CMK (cell line): ENCODE data around the gene GYPC.

DNA sequence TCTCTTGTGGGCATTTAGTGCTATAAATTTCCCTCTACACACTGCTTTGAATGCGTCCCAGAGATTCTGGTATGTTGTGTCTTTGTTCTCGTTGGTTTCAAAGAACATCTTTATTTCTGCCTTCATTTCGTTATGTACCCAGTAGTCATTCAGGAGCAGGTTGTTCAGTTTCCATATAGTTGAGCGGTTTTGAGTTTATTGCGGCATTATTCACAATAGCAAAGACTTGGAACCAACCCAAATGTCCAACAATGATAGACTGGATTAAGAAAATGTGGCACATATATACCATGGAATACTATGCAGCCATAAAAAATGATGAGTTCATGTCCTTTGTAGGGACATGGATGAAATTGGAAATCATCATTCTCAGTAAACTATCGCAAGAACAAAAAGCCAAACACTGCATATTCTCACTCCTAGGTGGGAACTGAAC is 154.5 kb upstream of the TFCP2L1 start:
- RRBS: no CpG with 5 or more reads among the region's 6 CpGs

GRCh38 chr2:121469590-121470376 is 179.5 kb downstream of the CLASP1 start:
- RRBS: no CpG with 5 or more reads among the region's 11 CpGs

- RRBS: no CpG with 5 or more reads among the region's 7 CpGs
Observed at GRCh38 chr2:121605616-121606266, 43.5 kb downstream of the CLASP1 start.

DNA sequence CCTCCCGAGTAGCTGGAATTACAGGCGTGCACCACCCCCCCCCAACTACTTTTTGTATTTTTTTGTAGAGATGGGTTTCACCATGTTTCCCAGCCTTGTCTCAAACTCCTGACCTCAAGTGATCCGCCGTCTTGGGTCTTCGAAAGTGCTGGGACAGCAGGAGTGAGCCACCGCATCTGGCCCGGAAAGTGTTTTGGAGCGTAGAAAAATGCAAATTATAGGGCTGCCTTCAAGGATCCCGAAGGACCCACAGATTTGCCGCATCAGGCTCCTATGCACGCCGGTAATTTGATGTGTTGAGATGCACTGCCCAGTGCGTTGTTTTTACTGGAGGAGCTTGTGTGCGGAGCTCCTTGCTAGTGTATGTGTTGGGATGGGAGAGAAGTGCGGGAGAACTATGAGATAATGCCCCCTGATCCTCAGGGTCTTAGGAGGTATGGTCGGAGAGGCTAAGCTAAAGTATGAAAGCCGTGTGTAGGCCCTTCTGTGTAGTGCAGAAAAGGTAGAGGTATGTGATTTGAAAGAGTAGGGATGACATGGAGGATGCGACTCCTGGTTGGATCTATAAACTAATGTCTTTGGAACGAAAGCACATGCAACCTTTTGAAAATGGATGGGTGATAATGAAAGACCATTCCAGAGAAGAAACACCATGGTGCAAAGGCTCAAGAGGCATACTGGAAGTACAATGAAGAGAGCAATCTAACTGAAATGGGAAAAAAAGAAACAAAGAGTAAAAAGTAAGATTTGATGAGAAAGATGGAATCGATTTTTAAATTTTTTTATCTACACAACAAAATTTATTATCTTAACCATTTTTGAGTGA is 1.4 kb upstream of the CLASP1 start:
- RRBS: under 1% methylated on average over 5 of the region's 20 CpGs

DNA sequence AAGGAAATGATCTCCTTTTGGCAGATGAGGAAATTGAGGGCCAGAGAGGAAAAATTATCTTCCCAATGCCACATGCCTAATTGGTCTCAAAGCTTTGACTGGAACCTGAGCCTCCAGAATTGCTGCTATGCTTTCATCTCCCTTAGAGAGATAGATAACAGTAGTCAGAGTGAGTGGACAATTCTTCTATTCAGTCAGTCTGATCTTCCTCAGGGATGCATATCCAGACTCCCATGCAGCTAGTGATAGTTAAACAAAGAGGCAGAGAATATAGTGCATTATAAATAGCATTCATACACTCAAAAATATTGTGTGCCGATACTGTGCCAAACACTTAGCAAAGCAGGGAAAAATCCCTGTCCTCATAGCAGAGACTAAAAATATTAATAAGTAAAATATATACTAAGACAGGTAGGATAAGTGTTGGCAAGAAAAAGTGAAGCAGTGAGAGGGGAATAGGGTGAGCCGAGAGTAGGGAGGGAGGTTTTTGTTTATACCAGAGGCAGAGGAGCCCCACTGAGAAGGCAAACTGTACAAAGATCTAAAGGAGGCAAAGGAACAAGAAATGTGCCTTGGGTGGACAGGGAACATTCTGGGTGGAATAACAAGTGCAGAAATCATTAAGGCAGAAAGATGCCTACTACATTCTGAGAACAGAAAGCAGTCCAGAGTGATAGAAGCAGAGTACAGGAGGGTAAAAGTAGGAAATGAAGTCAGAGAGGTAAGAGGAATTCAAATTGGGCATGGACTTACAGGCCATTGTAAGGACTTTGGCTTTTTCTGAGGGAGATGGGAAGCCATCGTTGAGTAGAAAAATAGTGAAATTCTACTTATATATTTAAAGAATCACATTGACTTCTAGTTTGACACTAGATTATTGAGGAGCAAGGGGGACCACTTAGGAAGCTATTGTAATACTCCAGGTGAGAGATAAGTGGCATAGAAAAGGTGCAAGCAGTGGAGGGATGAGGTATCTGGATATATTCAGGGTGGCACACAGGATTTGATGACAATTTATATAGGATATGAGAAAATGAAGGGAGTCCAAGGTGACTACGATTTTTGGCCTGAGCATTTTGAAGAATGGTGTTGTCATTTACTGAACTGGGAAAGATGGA is 4.2 kb upstream of the CLASP1 start:
- RRBS: no CpG with 5 or more reads among the region's 4 CpGs

GRCh38 chr2:121699315-121700404 is 37.0 kb downstream of the NIFK start:
- RRBS: no CpG with 5 or more reads among the region's 20 CpGs

DNA sequence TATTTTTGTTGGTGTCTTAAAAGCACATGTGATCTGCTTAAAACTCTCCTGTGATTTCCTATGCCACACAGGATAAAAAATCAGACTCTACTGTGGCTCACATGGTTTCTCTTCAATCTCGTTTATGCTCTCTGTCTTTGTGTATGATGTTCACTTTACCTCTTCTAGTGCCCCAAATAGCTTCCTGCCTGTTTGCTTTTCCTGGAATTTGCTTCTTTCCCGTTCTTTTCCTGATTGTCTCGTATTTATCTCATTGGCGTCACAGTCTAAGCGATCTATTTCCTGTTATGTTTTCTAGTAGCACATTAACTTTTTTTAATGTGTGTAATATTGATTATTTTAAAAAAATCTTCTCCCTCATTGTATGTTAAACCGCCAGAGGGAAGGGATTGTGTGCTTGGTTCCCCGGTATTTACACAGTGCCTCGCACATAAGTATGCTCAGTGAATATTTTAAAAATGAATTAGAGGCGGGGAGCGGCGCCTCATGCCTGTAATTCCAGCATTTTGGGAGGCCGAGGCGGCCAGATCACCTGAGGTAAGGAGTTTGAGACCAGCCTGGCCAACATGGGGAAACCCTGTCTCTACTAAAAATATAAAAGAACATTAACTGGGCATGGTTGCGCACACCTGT is 820 bp downstream of the TSN start:
- RRBS: no CpG with 5 or more reads among the region's 14 CpGs

DNA sequence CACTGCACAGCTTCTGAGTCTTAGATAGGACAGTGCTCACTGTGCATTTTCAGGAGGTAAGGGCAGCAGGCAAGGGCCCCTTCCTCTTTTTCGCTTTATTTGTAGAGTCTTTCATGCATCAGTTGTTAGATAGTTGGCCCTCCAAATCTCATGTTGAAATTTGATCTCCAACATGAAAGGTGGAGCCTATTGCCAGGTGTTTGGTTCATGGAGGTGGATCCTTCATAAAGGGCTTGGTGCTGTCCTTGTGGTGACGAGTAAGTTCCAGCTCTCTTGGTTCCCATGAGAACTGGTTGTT is 48.1 kb downstream of the TSN start:
- RRBS: no CpG with 5 or more reads among the region's 2 CpGs

DNA sequence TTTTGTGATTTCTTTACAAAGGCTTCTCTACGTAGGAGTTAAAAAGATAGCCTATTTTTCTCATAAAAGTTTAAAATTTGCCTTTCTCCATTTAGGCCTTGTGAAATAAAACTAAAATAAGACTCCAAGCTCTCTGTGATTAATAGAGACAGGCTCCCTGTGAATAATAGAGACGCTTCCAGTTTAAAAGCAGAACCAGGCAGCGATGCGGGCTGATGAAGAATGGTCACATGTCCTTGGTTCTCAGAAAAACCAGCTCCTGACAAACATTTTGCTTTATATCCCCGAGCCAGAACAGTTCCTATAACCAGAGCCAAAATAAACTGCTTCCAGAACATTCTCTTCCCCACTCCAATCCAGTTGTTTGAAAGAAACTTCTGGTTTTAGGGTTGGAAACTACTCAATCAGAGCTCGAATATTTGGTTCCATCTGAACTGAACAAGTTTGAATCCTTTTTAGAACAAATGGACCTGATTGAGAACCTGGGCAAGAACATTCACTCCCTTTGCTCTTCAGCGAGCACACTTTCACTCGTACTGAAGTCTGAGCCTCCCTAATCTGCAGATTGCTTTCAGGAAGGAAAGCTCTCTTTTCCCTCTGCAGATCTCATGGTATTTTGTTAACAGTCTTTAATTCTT is 213.7 kb downstream of the TSN start:
- RRBS: no CpG with 5 or more reads among the region's 8 CpGs

DNA sequence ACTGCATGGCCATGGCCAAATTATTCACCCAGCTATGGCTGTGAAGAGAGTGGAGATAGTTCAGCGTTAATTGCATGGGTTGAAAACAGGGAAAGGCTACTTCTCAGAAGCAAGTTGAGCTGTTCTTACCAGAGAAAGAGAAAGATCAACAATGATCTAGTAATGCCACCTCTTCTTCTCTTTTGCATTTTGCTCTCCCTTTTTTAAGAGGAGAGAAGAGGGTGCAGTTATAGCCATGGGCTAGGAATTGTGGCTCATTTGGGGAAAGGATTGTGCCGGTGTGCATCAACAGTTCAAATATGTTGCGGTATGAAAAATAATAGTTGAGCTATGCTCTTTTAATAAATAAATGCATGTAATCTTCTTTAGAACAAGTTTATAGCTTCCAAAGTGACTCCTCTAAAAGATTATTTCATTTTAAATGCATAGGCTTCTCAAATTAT is 851.2 kb downstream of the CNTNAP5 start:
- RRBS: no CpG with 5 or more reads among the region's 3 CpGs

DNA sequence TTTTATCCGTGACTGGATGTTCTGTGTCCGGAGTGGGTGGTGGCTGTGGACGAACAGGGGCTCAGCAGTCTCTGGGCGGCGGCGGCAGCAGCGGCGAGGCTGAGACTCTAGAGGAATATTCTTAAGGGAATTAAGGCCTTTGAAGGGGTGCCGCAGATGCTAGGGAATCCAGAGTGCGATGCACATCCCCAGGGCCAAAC is 97.9 kb upstream of the GYPC start:
- RRBS: no CpG with 5 or more reads among the region's 10 CpGs

DNA sequence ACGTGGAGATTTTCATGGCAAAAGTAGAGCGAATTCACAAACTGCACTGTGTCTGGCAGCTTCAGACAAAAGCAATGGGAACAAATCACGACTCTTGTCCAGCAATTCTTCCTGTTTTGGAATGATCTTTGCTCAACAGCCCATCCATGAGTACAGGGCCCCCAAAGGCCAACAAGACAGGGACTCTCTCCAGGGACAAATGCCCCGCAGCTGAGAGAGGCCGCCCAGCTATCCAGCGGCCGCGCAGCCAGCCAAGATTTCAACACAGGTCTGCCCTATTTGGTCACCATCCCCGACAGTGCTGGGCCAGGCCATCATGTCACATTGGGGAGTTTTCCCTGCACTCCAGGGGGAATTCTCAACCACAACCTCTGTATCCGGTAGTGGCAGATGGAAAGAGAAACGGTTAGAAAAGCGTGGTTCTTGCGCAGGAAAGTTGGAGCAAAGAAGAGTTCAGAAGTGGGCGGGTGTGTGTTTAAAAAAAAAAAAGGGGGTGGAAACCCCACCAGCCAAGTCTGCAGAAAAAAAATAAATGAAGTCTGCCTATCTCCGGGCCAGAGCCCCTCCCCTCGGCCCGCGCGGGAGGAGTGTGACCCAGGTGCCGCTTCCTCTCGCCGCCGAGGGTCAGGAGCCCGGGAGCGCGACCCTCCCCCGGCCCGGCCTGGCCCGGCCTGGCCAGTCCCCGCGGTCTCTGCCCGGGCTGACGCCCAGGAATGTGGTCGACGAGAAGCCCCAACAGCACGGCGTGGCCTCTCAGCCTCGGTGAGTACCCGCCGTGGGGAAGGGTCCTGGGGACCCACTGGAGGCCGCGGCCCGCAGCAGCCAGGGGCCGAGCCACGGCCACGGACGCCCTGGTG is at the start of gene GYPC:
Gene GYPC, plus strand, starts transcription at position 608 of the 857 bp plus-strand sequence.
- RRBS: 2% methylated on average over 10 of the region's 47 CpGs

DNA sequence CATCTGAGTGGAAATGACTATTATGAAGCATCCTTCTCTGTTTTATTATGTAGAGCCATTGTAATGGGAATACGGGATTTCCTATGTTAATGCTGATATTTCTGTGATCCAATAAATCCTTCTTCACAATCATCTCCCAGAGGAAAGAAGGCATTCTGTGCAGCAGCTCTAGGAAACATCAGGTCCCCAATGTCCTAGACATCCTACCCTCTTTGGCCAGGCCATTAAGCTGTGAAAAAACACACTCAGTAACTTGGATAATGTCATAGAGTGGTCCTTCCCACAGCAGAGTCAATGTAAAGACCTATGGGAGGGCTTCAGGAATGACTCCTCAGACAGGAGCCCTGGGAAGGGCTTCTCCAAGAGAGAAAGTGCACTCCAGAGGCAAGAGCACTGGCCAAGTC is 32.9 kb downstream of the GYPC start:
- RRBS: no CpG with 5 or more reads among the region's 1 CpG

DNA sequence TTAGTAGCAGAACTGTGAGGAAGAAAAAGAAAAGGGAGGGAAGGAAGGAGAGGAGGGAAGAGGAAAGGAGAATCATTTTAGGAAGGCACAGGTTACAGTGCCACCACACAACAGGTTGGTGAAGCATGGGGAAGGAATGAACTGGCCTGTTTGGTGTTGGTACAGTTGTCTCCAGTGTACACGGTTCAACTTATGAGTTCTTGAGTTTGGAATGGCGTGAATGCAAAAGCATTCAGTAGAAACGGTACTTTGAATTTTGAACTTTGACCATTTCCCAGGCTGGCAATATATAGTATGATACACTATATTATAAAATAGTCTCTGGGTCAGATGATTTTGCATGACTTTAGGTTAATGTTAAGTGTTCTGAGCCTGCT is 39.4 kb downstream of the GYPC start:
- RRBS: no CpG with 5 or more reads among the region's 3 CpGs

- RRBS: no CpG with 5 or more reads among the region's 21 CpGs
Observed at GRCh38 chr2:127053742-127054304, 53.1 kb downstream of the BIN1 start.

GRCh38 chr2:127054305-127054974 is 52.5 kb downstream of the BIN1 start:
- RRBS: no CpG with 5 or more reads among the region's 20 CpGs

DNA sequence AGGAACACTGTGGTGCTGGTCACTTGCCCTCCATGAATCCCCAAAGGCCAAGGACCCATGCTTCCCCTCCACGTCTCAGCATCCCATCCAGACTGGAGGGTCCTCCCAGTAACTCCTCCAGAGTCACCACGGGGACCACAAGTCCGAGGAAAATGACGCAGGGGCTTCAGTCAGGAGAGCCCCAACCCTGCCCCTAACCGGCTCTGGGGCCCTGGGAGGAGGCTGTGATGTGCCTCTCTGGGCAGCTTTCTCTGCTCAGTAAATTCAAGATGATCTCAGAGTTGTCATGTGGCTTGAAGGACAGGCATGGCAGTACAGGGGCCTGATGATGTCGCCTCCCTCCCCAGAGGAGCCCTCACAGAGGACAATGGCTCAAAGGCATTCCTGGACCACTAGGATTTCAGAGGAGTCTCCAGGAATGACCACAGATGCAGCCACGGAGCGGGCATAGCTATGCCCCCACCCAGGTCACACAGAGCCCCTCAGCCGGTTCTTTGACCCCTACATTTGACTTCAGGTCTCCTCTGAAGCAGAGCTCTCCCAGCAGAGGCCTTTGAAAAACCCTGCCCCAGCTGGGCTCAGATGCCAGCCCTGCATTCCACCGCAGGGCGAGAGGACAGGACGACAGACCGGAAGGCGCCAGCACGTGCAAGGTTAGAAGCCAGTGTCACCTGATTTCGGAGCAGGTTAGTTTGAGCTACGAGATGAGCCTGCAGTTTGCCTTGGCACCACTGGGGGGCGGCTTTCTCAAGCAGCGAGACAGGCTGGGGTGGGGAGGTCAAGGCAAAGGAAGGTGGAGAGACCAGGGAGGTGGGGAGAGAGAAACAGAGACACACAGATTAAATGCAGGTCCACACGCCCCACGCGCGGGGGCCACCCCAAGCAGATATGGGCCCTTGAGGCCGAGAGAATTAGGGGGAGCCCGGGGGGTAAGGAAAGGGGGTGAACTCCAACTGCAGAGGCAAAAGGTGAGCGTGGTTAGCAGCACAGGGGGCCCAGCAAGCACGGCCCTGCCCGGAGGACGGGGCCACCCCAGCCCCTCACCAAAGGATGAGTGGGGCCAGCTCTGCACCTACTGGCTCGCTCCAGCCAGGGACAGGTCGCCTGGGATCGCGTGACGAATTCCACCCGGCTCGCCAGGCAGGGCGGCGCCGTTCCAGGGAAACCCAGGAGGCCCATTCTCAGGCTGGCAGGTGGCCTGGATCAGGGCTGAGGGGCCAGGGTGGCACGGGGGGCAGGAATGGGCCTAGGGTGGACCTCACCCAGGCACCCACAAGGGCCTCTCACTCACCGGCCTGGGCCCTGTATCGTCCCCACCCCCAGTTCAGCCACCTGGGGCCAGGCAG is 39.0 kb downstream of the BIN1 start:
- RRBS: 95% methylated on average over 4 of the region's 42 CpGs

DNA sequence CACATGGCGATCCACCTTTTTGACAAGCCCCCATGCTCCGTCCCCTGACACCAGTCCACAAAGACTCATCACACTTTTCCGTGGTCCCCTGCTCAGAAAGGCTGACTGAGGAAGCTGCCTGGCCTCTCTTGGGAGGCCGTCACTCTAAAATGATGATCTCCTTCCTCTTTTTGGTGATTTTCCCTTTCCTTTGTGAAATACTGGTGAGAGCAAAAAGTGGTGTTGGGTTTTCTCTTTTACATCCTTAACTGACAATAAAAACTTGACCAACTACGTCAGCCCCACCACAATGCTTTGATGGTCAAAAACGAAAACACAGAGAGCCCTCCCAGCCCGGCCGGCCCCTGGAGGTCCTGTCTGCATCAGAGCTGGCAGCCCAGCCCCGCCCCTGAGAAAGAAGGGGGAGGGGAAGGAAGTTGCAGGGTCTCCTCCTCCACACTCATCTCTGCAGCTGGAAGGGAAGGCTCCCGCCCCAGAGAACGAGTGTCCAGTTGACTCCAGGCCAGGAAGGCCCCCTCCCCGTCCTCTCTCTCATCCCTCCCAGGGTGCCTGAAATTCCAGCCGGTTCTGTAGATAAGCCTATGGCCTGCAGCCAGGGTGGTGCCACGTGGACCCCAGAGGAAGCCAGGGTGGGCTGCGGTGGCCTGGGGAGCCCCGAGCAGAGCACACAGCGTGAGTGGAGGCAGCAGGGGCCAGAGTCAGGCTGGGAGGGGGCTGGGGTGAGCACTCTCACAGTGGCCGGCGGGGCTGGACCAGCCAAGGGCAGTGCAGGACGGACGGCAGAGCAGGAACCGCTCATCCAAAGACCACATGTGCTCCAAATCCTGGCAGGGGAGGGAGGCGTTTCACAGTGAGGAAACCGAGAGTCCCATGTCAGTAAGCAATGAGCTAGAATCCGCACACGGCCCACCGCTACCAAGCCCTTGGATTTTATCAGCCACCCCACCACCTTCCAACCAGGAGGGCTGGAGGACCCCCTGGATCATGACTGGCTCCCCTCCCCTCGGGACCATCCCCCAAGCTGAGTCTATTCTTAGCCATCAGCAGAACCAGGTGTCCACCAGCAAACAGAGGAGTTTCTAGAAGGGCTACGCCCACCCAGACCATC is 19.7 kb downstream of the BIN1 start:
- RRBS: no CpG with 5 or more reads among the region's 29 CpGs

DNA sequence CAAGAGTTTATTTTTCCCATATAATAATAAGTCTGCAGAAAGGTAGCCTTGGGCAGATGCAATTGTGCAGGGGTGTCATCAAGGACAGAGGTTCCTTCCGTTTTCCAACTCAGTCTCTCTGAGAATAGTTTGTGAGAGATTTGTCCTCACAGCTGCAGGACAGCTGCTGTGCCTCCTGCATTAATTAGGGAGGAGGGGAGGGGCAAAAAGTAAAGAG is 21.3 kb upstream of the BIN1 start:
- RRBS: no CpG with 5 or more reads among the region's 1 CpG

DNA sequence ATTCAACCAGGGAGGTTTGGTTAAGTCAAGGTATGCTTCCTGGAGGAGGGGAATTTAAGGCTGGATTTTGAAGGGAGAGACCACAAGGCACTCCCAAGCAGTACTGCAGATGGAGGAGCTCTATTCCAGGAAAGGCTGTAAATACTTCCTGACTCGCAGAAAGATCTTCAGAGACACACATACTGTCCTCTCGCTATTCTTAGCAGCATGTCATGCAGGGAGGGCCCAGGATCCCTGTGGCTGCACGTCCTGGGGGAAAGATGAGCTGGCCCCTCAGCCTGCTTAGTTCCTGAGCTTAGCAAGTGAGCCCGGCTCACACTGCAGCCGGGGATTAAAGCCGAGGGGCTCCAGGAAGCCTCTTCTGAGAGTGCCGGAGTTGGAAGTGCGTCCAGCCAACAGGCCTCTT is 40.1 kb upstream of the BIN1 start:
- RRBS: 95% methylated on average over 3 of the region's 8 CpGs